OVCAR3 (cell line): ENCODE measurements around a stretch of chr17.

- RRBS, result no CpG with 5 or more reads among the region's 5 CpGs
Observed at GRCh38 chr17:48720527-48721475, 1.5 kb downstream of the PRAC1 start.

DNA sequence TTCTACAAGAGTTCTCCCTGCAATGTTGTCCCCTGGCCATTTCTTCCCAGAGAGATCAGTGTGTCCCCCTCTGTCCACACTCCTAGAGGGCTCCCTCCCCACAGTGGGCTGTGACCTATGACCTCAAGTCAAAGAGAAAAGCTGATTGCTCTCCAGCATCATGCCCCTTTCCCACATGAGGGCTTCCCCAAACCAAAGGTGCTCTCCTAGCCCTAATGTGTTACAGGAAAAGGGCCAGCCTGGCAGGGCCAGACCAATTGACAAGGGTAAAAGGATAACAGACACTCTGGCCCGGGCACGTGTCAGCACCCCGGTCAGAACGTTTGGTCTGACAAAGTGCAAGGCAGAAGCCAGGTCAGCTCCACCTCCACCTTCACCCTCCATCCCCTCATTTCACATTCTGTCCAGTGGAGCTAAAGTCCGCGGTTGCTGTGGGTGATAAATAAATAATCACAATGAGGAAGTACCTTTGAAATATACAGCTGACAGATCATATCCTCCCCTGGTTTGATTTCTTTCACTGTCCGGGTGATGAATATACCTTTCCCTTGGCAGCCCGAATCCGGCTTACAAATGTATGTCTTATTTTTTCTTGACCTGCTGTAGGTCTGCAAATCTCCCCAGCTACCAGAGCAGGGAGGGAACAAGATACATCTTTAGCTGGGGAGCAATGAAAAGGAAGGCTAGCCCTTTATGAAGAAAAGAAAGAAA lies 17.7 kb downstream of the TTLL6 start:
- RRBS, result no CpG with 5 or more reads among the region's 9 CpGs

DNA sequence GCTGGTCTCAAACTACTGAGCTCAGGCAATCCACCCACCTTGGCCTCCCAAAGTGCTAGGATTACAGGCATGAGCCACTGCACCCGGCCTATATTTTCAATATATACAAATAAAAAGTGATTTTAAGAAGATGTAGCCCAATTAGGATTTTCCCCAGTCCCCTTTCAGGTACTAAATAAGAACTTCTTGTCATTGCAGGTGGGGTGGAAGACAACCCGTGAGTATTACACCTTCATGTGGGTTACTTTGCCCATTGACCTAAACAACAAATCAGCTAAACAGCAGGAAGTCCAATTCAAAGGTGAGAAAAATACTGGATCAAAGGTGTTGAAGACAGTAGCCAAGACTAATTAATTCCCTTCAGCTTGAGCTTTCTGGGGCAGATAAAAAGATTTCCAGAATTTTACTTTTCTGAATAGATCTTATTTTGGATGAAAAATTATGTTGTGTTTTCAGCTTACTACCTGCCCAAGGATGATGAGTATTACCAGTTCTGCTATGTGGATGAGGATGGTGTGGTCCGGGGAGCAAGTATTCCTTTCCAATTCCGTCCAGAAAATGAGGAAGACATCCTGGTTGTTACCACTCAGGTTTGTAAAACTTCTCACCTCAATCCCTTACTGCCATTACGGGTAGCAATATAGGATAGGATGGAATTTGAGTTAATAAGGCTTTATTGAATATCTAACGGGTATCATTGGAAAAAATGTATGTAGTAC lies 17.2 kb downstream of the CALCOCO2 start:
- RRBS, result no CpG with 5 or more reads among the region's 6 CpGs

- RRBS, result no CpG with 5 or more reads among the region's 19 CpGs
Observed at GRCh38 chr17:48998158-48998489, 939 bp downstream of the IGF2BP1 start.

GRCh38 chr17:49192394-49192995 lies 17.9 kb downstream of the GNGT2 start:
- RRBS, result 3% methylated on average over 5 of the region's 41 CpGs

DNA sequence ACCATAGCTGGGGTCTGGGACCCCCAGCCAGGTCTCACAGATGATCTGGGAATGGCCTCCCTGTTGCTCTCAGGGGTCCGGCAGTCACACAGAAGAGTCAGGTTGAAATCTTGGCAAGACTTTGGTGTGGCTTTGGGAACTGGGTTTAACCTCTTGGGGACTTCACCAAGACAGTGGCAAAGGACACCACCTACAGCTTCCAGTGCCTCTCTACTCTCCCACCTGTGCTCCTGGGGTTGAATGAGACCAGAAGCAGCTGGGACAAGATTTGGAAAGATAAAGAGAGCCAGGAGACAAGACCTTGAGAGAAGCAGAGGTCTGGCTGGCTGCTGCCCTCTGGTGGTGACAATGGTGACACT lies 3.3 kb downstream of the PHOSPHO1 start:
- RRBS, result no CpG with 5 or more reads among the region's 1 CpG

DNA sequence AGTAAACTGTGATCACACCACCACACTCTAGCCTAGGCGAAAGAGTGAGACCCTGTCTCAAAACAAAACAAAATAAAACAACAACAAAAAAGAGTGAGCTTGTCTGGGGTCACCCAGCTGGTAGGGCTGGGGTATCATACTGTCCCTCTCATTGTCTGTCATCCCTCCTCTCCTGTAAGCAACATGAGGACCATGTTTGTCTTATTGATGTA lies 1.1 kb upstream of the PHOSPHO1 start:
- RRBS, result no CpG with 5 or more reads among the region's 1 CpG

GRCh38 chr17:49353486-49354109 lies 8.5 kb downstream of the ZNF652 start:
- RRBS, result no CpG with 5 or more reads among the region's 4 CpGs

DNA sequence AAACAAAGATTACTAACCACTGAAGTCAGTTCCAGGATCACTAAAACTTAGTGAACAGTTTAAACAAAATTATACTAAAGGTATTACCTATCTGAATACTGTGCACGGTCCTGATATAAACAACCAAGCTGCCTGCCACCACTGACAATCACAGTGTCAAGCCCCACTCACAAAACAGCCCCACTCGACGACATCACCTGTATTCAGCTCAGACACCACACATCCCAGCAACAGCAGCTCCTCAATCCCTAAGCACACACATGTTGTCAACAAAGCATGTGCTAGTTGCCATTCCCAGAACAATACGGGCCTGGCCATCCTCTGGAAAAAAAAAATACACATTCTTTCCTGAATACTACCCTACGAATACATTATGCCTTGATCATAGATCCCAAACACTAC lies 1.6 kb downstream of the ZNF652 start:
- RRBS, result no CpG with 5 or more reads among the region's 5 CpGs

- RRBS, result no CpG with 5 or more reads among the region's 12 CpGs
Observed at GRCh38 chr17:49371120-49371971, 9.3 kb upstream of the ZNF652 start.

DNA sequence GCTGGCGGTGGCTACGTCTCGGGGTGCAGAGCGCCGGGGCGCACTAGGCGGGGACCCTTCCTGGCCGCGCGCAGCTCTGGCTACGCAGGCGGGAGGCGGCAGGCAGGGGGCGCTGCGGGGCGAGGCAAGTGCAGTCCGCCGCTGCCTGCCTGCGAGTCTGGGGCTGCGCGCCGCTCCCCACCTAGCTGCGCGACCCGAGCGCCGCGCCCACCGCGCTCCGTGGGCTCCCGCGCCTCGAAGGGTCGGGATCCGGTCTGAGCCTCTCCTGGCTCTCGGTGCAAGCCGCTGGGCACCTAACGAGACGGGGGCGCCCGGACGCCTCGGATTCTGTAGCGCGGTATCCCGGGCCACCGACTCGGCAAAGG lies 1.4 kb downstream of the NGFR start:
- RRBS, result 4% methylated on average over 14 of the region's 49 CpGs

DNA sequence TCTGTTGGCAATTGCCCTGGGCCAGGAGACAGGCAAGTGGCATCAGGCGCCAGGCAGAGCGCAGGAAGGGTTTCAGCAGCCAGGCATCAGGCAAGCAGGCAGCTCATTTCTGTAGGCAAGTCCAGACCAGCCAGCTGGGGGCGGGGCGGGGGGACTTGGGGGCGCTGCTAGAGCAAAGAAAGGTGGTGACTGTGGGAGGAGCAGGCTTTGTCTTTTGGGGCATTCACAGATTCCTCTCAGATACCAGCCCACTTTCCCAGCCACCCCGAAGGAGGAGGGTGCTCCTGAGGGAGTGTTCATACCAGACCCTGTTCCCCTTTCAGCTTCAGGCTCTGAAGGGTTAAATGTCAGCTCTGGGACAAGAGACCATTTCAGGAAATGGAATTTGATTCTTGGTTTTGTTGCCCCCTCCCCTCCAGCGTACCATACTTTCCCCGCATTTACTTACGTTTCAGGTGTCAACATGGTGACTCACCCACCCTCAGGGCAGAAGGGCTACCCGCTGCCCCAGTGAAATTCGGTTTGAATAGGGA lies 13.1 kb downstream of the NGFR start:
- RRBS, result no CpG with 5 or more reads among the region's 11 CpGs

DNA sequence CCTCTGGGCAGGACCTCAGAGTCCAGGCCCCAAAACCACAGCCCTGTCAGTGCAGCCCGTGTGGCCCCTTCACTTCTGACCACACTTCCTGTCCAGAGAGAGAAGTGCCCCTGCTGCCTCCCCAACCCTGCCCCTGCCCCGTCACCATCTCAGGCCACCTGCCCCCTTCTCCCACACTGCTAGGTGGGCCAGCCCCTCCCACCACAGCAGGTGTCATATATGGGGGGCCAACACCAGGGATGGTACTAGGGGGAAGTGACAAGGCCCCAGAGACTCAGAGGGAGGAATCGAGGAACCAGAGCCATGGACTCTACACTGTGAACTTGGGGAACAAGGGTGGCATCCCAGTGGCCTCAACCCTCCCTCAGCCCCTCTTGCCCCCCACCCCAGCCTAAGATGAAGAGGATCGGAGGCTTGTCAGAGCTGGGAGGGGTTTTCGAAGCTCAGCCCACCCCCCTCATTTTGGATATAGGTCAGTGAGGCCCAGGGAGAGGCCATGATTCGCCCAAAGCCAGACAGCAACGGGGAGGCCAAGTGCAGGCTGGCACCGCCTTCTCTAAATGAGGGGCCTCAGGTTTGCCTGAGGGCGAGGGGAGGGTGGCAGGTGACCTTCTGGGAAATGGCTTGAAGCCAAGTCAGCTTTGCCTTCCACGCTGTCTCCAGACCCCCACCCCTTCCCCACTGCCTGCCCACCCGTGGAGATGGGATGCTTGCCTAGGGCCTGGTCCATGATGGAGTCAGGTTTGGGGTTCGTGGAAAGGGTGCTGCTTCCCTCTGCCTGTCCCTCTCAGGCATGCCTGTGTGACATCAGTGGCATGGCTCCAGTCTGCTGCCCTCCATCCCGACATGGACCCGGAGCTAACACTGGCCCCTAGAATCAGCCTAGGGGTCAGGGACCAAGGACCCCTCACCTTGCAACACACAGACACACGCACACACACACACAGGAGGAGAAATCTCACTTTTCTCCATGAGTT lies 18.3 kb downstream of the NGFR start:
- RRBS, result no CpG with 5 or more reads among the region's 15 CpGs

- RRBS, result no CpG with 5 or more reads among the region's 11 CpGs
Observed at GRCh38 chr17:49616345-49617126, 40.9 kb downstream of the NXPH3 start.

- RRBS, result no CpG with 5 or more reads among the region's 3 CpGs
Observed at GRCh38 chr17:49704060-49704308, 3.8 kb downstream of the SLC35B1 start.

DNA sequence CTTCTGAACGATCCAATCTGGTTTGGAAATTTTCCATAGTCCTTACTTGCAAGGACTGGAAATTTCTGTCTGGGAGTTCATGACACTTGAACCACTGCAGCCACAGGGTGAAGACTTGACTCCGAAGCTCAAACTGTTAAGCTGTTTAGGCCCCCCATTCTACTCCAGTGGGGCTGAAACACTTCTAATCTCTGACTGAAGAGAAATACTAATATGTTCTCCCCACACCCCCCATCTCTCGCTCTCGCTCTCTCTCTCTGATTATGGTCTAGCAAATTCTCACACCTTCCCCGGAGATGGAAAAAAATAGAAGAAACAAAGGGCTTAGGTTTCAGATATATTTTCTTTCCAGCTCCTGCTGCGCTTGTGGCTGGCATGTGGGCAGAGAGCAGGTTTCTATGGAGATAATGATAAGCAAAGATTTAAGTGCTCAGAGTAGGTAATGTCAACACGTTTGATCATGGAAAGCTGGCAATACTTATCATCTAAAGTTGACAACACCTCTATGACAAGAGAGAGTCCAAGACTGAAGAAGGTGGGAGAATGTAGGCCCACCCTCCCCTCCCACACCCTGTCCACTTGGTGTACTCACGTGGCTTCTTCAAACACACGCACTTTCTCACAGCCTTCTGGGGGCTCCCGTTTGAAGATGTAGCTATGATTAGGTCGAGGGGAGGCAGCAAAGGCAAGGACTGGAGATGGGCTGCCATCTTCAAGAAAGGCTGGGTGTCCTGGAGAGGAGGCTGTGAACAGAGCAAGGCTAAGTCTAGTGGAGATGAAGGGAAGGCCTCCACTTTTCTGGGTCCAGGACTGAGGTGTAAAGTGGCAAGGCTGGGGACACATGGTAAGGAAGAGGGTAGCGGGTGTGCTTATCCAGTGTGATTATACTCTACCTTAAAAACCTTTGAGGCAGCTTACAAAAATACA lies 8.1 kb upstream of the SLC35B1 start:
- RRBS, result no CpG with 5 or more reads among the region's 12 CpGs

- RRBS, result no CpG with 5 or more reads among the region's 13 CpGs
Observed at GRCh38 chr17:49723119-49723868, 15.5 kb upstream of the SLC35B1 start.

DNA sequence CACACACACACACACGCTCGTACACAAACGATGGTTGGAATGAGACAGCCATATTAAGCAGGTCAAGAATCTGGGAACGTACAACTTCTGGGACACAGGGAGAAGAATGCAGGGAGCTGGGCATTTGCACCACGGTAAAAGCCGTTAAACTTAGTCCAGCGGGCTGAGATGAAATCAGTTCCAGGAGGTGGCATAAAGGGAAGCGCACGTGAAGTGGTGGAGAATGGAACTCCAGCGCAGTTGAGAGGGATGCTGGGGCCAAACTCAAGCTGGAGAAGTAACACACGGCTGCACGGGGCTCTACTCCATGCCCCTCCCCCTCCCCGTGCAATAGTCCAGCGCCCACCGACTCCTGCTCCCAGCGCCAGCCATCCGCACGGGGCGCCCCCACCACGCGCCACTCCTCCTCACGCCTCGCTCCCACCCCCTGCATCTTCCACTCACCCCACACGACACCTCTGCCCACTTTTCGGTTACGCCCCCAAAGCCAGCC lies 736 bp downstream of the FAM117A start:
- RRBS, result no CpG with 5 or more reads among the region's 26 CpGs

- RRBS, result no CpG with 5 or more reads among the region's 2 CpGs
Observed at GRCh38 chr17:49818053-49818424, 29.6 kb downstream of the KAT7 start.

- RRBS, result no CpG with 5 or more reads among the region's 2 CpGs
Observed at GRCh38 chr17:49835354-49835686, 12.5 kb downstream of the TAC4 start.